ENCODE data around the genes GPR151 and MARCOL.

GRCh38 chr5:143791941-143792831, 19.8 kb upstream of the HMHB1 start:
- PRO-cap = no peak

DNA sequence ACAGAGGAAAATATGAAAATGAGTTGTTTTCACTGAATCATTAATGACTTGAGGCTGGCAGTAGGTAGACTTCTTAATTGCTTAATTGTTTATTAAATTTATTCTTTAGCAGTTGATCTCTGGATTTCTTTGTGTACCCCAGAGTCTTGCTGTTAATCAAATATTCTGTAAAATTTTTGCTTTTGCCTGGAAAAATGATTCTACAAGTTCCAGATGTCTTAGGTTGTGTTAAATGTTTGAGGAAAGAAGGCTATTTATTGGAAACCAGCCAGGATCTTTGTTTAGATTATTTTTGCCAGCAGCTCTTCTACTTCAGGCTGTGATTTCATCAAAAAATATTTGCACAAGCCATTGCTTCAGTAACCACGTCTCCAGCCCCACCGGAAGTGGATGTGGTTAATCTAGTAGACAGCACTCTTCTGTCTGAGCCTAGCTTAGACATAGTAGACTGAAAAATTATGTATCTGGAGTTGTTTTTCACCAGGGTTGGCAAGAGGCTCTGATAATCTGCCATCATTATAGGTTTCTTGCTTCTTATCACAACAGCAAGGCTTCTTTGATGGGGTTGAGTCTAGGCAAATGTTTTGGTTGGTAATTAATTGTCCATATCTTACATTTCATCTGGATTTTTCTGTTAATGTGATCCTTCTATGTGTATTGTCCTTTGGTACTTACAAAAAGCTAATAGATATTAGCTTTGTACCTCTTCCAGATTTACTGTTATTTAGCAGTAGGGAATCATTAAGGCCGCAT, 17.1 kb downstream of the KCTD16 start:
- PRO-cap = no peak

GRCh38 chr5:145944224-145944820, 7.9 kb downstream of the SH3RF2 start:
- PRO-cap = no peak

- PRO-cap = no peak
Observed at GRCh38 chr5:146489658-146490671, 26.0 kb downstream of the GPR151 start.

GRCh38 chr5:146515912-146516449, at the start of gene GPR151:
Gene GPR151 (minus strand): TSS chr5:146516190.
- PRO-cap = no peak

DNA sequence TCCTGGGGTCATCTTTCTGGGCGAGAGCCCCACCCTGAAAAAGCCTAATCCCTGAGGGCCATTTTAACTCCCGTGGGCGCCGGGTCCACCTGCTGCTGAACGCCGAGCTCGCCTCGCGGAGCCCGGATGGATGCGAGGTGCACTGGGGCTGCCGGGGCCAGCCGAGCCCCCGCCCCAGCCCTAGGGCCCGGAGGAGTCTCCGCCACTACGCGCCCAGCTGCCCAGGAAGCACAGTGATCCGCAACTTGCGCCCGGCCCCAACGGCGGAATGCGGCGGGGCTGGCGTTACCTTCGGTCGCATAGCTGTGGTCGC, 888 bp downstream of the PPP2R2B start:
- PRO-cap = bidirectional peak, plus-strand start outside the sequence, minus-strand start at position 269 of the sequence

GRCh38 chr5:147164813-147165102, 70.1 kb upstream of the STK32A start:
- PRO-cap = no peak

- PRO-cap = no peak
Observed at GRCh38 chr5:147235213-147235478, 320 bp downstream of the STK32A start.

DNA sequence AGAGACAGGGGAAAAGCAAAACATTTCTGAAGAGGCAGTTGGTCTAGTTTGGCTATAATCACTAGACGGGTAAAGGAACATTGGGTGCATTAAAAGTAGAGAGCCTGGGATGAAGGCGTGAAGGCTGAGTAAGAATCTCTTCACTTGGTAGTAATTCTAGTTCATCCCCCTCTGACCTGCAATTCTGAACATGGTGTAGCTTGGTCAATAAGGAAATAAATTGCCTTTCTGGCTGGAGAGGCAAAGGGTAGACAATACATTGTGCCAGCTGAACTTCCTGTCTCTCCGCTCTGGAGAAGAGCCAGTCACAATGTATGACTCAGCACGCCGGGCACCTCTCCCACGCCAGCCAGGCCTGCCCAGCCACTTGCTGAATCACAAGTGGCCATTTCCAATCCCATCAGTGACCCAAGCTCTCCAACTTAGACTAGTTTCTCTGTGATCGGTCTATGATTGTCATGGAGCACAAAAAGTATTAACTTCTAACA, 75.4 kb downstream of the STK32A start:
- PRO-cap = no peak

DNA sequence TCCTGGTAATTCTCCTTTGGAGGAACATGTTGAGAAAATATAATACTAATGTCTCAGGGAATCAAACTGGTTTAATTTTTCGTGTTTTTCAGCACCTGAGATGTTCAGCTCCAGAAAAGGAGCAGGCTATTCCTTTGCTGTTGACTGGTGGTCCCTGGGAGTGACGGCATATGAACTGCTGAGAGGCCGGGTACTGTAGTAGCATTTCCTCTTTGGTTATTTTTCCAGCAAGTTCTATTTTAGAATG, 126.5 kb downstream of the STK32A start:
- PRO-cap = no peak

DNA sequence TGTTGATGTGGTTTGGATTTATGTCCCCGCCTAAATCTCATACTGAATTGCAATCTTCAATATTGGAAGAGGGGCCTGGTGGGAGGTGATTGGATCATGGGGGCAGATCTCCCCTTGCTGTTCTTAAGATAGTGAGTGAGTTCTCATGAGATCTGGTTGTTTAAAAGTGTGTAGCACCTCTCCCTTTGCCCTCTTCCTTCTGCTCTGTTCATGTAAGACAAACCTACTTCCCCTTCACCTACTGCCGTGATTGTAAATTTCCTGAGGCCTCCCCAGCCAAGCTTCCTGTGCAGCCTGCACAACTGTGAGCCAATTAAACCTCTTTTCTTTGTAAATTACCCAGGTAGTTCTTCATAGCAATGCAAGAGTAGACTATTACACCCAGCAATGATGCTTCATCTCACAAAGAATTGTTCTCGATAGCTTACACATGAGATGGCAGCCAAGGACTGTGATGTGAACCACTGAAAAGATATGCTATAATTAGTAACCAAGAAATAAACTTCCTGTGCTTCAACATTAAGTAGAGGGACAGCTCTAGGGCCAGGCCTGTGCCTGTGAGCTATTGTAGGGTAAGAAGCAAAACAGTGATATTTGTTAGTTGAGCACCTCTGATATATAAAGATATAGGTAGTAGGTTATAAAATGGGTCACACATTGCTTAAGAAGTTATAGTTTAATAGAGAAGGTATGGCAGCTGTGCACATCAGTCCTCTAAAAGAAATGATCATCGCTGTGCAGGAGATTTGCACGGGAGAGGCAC, 41.7 kb upstream of the DPYSL3 start:
- PRO-cap = no peak

GRCh38 chr5:147645238-147645560, 135.3 kb upstream of the DPYSL3 start:
- PRO-cap = no peak

GRCh38 chr5:148071880-148072717, 8.3 kb downstream of the SPINK5 start:
- PRO-cap = no peak

DNA sequence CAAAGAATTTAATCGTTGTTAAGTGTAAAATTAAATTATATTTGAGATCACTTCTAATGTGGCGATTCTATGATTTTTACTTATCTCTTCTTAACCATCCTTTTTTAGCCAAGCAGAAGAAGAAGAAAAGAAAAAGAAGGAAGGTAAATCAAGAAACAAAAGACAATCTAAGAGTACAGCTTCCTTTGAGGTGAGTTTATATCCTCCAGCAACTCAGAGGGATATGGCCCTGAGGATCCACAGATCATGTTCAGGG, 37.4 kb downstream of the SPINK5 start:
- PRO-cap = no peak

GRCh38 chr5:148106883-148107334, 43.1 kb downstream of the SPINK5 start:
- PRO-cap = no peak

GRCh38 chr5:148108552-148108948, 44.8 kb downstream of the SPINK5 start:
- PRO-cap = no peak

DNA sequence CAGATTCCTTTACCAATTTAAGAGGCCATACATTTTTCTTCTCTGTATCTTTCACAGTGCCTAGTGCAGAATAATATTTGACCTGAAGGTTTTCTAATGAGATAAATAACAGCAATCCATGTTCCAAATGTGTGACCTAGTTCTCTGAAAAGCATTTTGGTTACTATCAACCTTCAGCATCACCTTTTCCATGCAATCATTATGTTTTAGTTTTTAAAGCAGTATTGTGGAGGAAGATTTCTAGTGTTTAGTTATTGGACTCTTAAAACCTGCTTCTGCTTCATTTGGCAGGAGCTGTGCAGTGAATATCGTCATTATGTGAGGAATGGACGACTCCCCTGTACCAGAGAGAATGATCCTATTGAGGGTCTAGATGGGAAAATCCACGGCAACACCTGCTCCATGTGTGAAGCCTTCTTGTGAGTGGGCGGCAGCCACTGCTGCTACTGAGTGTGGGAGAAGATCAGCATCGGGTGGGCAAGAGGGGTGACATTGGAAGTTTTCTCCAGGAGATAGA, 47.8 kb downstream of the SPINK5 start:
- PRO-cap = no peak

DNA sequence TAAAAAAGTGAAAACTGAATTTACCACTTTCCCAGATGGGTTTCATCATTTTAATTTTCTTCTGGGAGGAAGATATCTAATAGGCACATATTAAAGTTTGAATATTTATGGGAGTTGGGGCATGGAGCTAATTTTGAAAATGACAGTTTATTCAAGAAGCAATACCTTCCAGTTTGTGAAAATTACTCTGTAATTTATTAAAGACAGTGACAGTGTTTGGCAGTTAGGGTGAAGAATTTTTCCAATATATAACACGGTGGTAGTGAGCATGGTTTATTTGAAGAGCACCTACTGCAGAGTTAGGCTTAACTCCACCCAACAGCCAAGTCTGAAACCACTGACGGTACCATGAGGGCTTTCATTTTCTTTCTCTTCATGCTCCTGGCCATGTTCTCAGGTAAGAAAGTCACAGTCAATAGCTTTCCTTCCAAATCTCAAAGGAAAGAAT, at the start of gene MARCOL:
Gene MARCOL, plus strand, starts transcription at position 276 of the 448 bp plus-strand sequence.
- PRO-cap = no peak

DNA sequence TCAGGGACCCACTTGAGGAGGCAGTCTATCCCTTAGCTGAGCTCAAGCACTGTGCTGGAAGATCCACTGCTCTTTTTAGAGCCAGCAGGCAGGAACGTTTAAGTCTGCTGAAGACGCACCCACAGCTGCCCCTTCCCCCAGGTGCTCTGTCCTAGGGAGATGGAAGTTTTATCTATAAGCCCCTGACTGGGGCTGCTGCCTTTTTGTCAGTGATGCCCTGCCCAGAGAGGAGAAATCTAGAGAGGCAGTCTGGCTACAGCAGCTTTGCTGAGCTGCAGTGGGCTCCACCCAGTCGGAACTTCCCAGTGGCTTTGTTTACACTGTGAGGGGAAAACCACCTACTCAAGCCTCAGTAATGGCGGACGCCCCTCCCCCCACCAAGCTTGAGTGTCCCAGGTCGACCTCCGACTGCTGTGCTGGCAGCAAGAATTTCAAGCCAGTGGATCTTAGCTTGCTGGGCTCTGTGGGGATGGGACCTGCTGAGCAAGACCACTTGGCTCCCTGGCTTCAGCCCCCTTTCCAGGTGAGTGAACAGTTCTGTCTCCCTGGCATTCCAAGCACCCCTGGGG, 12.2 kb downstream of the SPINK13 start:
- PRO-cap = unidirectional peak, minus-strand start at position 300 of the sequence

DNA sequence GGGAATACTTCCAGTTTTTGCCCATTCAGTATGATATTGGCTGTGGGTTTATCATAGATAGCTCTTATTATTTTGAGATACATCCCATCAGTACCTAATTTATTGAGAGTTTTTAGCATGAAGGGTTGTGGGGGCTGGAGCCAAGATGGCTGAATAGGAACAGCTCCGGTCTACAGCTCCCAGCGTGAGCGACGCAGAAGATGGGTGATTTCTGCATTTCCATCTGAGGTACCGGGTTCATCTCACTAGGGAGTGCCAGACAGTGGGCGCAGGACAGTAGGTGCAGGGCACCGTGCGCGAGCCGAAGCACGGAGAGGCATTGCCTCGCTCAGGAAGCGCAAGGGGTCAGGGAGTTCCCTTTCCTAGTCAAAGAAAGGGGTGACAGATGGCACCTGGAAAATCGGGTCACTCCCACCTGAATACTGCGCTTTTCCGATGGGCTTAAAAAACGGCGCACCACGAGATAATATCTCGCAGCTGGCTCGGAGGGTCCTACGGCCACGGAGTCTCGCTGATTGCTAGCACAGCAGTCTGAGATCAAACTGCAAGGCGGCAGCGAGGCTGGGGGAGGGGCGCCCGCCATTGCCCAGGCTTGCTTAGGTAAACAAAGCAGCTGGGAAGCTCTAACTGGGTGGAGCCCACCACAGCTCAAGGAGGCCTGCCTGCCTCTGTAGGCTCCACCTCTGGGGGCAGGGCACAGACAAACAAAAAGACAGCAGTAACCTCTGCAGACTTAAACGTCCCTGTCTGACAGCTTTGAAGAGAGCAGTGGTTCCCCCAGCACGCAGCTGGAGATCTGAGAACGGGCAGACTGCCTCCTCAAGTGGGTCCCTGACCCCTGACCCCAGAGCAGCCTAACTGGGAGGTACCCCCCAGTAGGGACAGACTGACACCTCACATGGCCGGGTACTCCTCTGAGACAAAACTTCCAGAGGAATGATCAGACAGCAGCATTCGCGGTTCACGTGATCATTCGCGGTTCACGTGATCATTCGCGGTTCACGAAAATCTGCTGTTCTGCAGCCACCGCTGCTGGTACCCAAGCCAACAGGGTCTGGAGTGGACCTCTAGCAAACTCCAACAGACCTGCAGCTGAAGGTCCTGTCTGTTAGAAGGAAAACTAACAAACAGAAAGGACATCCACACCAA, 8.0 kb downstream of the SPINK7 start:
- PRO-cap = no peak